Caco-2 (cell line): Measurements from ENCODE around the gene CHRM2.

- PRO-cap = no peak
- RRBS = 75% methylated on average over 1 of the region's 12 CpGs
Measured at GRCh38 chr7:135168764-135169520, 1.6 kb downstream of the CYREN start.

DNA sequence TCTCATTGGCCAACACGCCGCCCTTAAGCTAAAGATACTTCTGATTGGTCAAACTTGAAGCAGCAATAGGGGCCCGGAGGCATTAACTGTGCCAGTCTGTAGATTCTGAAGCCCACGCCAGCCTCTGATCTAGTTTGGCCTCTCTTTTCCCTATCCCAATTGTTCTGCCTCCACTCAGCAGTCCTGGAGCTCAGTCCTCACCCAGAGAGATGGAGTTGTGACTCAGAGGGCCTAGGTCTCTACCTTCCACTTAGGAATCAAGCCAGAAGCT lies 1.1 kb downstream of the CYREN start:
- PRO-cap = no peak
- RRBS = no CpG with 5 or more reads among the region's 4 CpGs

DNA sequence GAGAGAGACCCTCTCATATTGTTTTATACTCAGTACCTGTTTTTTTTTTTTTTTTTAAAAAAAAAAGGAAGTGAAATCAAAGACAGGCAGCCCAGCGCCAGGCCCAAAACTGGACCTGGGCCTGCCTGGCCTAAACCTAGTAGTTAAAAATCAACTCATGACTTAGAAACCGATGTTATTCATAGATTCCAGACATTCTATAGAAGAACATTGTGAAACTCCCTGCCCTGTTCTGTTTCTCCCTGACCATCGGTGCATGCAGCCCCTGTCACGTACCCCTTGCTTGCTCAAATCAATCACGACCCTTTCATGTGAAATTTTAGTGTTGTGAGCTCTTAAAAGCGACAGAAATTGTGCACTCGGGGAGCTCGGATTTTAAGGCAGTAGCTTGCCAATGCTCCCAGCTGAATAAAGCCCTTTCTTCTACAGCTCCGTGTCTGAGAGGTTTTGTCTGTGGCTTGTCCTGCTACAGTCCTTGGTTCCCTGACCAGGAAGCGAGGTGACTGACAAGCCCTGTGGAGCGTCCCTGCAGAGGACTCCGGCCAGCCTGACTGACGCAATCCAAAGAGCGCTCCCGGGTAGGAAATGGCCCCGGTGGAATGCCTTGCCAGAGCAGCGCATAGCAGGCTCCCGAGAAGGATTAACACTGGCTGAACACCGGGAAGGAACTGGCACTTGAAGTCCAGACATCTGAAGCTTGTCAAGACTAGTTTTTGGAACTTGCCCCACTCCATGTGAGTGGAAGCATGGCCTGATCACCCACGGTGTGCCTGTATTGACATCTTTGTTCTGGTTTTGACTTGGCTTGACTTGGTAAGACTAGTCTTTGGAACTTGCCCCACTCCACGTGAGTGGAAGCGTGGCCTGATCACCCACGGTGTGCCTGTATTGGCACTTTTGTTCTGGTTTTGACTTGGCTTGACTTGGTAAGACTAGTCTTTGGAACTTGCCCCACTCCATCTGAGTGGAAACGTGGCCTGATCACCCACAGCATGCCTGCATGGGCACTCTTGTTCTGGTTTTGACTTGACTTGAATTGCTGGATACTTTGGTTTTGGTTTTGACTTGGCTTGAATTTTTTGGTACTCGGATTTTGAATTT lies 1.1 kb upstream of the CYREN start:
- PRO-cap = no peak
- RRBS = 93% methylated on average over 2 of the region's 25 CpGs

GRCh38 chr7:135177331-135178133 lies 7.0 kb upstream of the CYREN start:
- PRO-cap = no peak
- RRBS = no CpG with 5 or more reads among the region's 14 CpGs

DNA sequence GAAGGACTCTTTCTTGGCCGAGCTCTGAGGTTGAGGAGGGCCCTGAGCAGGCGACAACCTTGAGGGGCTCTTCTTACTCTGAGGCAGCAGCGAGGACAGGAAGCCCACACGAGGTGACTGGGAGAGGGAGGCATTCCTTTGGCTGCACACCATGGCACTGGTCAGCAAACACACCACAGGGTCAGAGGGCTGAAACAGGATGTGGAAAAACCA lies 7.1 kb downstream of the WDR91 start:
- PRO-cap = no peak
- RRBS = no CpG with 5 or more reads among the region's 4 CpGs

- PRO-cap = no peak
- RRBS = no CpG with 5 or more reads among the region's 13 CpGs
Measured at GRCh38 chr7:135205656-135206477, 5.5 kb downstream of the WDR91 start.

- PRO-cap = no peak
- RRBS = 83% methylated on average over 3 of the region's 16 CpGs
Measured at GRCh38 chr7:135757741-135758919, 9.5 kb upstream of the FAM180A start.

DNA sequence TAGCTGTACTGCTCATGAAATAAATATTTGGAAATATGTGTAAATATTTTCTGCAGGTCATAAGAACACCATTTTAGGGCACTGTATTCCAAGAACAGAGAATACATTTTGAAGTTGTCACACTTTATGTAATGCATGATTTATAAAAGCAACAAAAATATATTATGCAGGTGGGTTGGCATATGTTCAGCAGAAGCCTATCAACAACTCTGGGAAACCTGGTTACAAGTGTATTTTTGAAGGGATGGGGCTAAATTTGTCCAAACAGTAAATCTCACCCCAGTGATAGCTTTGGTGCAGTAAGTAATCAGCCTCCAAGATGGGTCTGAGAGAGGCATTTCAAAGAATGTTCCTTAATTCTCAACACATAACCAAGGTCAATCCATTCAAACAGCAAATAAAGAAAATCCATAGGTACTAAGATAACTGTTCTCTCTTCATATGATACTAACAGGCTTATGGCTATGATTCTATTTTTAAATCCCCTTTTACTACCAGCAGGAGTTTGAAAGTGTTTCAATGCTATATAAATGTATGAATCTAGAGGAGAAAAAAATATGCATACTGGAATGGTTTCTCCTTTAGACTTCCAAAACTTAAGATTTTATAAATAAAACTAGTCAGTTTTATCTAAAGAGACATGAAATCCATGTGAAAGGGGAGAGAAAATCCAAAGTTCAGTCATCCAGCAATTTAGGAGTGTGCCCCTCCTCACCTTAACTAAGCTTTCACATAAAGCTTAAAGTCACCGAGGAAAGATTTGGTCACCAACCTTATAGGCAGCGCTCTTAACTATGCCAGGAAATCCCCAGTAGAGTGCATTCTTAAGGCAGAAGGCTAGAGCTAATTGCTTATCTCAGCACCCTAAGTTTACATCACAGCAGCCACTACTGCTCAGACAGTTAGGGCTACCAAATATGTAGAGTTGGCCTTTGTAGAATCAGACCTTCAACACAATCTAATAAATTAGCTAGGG lies 48.2 kb downstream of the MTPN start:
- PRO-cap = no peak
- RRBS = no CpG with 5 or more reads among the region's 2 CpGs

- PRO-cap = no peak
- RRBS = no CpG with 5 or more reads among the region's 7 CpGs
Measured at GRCh38 chr7:136092430-136093177, 115.4 kb upstream of the MTPN start.

DNA sequence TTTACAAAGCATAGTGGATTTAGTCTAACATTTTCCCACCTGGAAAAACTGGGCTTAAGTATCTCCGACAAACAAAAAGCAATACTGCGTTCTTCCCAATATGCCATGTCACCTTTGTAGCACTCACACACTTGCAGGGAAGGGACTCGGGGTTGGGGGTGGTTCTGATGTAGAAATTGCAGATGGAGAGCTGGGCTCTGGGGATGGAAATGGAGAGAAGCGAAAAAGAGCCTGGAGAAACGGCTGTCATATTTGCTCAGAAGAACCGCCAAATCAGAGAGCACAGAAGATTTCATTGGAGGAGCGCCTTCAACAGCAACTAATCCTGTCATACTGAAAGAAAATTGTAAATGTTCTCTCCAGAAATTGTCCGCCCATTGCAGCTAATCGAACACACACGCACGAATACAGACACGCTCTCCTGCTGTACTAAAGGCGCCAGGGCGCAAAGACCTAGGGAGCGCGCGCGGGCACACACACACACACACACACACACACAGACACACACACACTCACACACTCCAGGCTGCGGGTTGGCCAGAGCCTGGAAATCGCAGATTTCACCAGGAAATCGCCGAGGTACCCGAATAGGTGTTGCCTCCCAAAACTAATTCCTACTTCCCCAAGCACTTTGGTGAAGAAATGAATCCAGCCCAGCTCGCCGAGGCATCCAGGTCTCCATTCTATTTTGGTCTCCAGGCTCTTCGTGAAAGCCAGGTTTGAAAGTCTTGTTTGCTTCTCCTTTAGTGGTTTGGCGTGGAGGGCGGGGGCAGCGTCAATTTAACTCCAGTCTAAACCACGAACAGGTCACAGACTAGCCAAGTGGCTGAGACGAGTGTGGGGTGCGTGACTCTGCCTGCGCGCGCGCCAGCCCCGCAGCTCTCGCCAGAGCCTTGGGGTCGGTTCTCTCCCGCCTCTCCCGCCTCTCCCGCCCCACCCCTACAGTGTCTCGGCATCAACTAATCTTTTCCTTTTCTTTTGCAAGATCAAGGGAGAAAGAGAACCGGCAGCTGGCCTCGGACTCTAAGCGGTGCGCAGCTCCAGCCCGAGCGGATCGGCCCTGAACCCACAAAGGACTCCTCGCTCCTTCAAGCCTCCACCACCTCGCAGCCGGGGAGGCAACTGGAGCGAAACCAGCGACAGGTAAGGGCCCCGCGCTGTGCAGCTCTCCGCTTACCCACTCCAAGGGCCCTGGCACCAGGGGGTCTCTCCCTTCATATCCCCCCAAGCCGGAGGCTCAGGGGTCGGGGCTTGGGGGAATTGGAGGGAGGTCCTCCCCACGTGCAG lies at the start of gene CHRM2:
TSS of gene CHRM2 (plus strand) at position 377 of the 1,287 bp plus-strand sequence.
- PRO-cap = no peak
- RRBS = 90% methylated on average over 7 of the region's 61 CpGs

DNA sequence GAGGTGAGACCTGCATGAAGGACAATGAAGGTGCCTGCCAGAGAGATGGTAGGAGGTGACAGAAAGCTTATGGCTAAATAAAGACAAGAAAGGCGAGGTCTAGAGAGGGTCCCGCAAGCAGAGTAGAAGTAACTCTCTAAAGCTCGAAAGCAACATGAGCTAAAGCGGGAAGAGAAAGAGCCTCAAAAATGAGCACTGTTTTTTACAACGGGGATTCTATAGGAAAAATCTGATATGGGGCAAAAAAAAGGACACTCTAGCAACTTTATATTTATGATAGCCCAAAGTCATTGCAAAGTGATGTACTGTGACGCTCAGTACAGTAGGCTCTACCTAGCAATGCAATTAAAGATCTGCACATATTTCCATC lies 91.9 kb upstream of the PTN start:
- PRO-cap = no peak
- RRBS = no CpG with 5 or more reads among the region's 6 CpGs

GRCh38 chr7:137879038-137880010 lies 32.5 kb upstream of the DGKI start:
- PRO-cap = no peak
- RRBS = no CpG with 5 or more reads among the region's 18 CpGs

- PRO-cap = no peak
- RRBS = 96% methylated on average over 3 of the region's 11 CpGs
Measured at GRCh38 chr7:137882015-137882857, 35.5 kb upstream of the DGKI start.

- PRO-cap = no peak
- RRBS = no CpG with 5 or more reads among the region's 5 CpGs
Measured at GRCh38 chr7:137942860-137943759, 58.8 kb downstream of the CREB3L2 start.

DNA sequence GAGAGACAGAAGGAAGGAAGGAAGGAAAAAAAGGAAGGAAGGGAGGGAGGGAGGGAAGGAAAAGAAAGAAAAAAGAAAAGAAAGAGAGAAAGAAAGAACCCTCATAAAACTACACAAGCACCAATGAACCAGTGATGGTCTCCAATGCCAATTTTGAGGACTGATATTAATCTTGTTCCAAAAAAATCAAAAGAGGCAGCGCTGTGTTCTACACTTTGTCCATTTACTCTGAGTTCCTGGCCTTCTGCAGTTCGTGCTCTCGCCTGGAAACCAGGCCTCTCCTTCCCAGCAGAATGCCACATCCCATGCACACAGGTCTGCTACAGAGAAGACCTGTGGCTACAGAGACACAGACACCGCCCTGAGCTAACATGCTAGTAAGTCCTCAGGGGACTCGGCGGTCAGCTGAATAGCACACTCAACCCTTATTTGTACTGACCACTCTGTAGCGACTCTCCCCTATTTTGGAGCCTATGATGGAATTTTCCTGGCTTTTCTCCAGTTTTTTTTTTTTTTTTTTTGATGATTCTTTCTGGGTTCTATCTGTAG lies 12.9 kb downstream of the CREB3L2 start:
- PRO-cap = no peak
- RRBS = no CpG with 5 or more reads among the region's 7 CpGs

DNA sequence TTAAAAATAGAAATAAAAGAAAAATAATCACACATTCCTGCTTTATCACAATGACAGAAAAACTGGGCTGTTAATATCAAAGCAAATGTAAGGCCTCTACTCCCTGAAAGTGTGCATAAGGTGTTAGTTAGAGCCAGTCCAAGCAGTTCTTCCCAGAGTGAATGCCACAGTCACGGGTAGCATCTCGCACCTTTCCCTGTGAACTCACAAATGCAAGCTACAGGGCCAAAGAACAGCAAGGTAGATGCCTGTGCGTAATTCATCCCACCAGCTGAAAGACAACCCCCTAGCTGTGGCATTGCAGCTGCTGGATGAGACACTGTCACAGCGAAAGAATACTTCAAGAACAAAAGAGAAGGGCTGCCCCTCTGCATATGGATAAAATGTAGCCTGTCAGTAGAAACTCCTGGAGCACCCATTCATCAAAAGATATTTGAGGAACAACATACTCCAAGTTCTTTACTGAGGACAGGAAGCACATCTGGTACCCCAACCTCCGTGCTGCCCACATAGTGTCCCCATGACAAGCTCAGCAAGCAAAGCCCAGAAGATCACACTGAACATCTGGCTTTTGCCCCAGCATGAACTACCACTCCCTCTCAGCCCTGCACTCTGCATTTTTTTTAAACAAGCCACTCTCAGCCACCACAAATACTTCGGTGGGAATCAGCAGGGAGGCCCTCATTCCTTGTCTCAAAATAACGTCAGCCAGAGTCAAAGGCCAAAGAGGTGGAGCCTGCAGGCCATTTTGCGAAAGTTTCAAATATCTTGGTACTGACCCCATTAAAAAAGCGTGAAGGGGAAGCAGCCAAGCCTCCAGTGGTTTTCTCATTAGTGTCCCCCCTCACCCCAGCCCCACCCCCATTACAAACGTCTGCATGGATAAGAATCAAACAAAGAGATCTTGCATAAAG lies 1.8 kb downstream of the CREB3L2 start:
- PRO-cap = bidirectional peak, plus-strand start at position 295 of the sequence, minus-strand start at position 211 of the sequence; bidirectional peak, plus-strand start at position 783 of the sequence, minus-strand start at position 558 of the sequence
- RRBS = no CpG with 5 or more reads among the region's 10 CpGs

- PRO-cap = unidirectional peak, minus-strand start at chr7:138309211
Measured at GRCh38 chr7:138309037-138309284, 151.1 kb upstream of the TRIM24 start.

- PRO-cap = unidirectional peak, minus-strand start at chr7:138316541
- RRBS = no CpG with 5 or more reads among the region's 2 CpGs
Measured at GRCh38 chr7:138316408-138316777, 143.7 kb upstream of the TRIM24 start.

GRCh38 chr7:138664646-138665013 lies 36.5 kb downstream of the SVOPL start:
- PRO-cap = no peak
- RRBS = no CpG with 5 or more reads among the region's 28 CpGs

- PRO-cap = no peak
- RRBS = no CpG with 5 or more reads among the region's 6 CpGs
Measured at GRCh38 chr7:138776017-138776603, 21.7 kb upstream of the TMEM213 start.